Umbilical cord (tissue), 2 donors: ENCODE measurements around a stretch of chr14.

- RAMPAGE, long total RNA = no peak
Observed at GRCh38 chr14:95233453-95234349, 76.4 kb upstream of the DICER1 start.

DNA sequence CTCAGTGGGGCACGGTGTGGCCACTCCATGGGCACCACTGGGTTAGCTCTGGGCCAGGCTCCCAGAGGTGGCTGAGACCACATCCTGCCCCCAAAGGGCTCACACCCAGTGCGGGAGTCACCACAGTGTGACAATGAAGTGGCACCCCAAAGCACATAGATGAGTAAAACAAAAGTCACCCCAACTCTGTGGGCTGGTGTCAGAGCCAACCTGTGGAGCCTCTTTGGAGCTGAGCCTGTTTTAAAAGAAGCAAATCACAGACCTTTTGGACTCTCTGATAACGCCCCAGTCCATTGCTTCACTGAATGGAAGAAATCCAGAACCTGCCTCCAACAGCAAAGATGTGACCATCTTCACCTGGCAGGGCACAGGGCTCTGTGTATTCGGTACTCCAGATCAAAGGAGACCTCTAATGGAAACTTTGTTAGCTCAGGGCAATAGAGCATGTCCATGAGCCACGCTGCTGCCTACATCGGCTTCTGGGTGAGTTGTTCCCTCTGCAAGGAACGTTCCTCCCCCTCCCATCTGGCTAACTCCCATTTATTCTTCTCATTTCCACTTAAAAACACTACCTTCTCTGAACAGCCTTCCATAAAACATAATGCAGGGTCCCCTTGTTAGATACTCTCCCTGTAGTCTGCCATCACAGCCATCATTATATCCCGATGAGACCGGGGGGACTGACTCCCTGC is 19.4 kb downstream of the CLMN start:
- RAMPAGE, long total RNA = no peak

DNA sequence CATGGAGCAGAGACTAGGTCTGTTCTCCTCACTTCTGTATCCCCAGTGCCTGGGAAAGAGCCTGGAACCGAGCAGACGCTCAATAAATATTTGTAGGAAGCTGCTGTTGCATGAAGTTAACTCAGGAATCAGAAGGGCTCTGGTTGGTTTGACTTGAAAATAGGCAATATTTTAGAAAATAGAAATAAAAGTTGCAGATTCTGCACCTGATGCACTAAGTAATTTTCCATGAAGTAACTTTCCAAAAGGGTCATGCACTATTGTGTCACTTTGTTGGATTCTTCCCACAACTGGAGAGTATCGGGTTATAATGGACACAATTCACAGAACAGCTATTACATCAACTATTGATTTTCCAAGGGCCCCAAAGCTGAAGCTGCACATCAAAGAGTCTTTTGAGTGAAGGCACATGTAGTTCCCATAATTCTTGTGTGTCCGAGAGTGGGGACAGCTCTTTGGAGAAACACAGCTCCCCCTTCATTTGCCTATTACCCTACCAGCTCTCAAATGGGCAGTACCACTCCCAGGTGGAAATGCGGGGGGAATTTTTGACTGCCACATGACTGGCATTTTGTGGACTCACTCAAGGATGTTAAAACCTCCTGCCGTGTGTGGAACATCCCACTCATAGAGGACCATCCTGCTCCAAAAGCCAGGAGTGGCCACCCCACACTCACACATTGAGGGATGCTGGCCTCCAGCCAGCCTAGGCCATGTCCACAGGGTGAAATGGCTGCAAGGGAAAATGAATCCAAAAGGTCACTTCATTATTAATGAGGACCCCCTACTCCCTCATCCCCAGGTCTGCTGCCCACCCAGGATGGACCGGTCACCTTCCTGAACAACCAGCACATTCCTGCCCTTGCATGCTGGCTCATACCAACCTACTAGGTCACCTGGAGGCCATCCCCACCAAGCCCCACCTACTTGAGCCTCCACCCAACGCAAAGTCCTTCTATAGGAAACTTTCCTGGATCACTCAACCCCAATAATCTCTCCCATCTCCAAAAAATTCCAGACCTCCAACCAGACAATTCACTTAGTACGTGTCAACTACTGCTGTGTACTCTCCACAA is 18.6 kb downstream of the CLMN start:
- RAMPAGE, long total RNA = no peak

- RAMPAGE, long total RNA = no peak
Observed at GRCh38 chr14:95360361-95360743, 40.6 kb upstream of the CLMN start.

DNA sequence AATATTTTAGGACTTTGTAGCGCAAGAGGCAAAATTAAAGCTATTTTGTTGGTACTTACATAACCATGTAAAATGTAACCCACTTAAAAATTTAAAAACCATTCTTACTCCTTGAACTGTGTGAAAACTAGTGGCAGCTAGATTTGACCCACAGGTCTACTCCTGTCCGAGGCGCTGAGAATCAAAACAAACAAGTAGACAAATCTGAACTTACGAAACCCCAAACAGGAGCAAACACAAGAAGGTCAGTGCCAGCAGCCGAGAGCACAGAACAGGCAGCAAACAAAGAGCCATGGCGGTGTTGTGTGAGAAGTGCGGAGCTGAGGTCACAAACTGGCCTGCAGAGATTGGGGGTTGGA is 79.1 kb upstream of the CLMN start:
- RAMPAGE, long total RNA = no peak

GRCh38 chr14:95444343-95444684 is 72.1 kb downstream of the SYNE3 start:
- RAMPAGE, long total RNA = no peak

DNA sequence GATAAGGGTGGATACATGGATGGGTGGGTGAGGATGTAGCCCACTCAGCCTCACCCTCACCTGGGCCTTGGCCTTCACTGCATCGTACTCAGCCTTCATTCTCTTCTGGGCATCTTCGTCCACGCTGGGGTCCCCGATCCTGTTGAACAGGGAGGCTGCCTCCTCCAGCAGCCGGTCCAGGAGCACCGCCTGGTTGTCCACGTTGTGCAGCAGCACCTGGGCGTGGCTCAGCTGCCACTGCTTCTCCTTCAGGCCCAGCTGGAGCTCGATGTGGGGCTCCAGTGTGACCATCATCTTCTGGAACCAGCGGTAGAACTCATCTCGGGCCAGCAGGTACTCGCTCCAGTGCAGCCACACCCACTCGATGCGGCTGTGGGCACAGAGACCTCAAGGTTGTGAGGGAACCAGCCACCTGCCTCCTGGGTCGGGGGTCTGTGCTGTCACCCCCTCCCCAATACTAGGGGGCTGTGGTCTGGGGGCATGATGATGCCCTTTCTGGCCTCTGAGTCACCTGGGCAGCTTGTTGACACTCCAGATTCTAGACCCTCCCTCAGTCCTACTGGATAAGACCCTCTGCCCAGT is 50.5 kb downstream of the SYNE3 start:
- RAMPAGE, long total RNA = no peak

- RAMPAGE, long total RNA = no peak
Observed at GRCh38 chr14:95501050-95501427, 15.4 kb downstream of the SYNE3 start.

DNA sequence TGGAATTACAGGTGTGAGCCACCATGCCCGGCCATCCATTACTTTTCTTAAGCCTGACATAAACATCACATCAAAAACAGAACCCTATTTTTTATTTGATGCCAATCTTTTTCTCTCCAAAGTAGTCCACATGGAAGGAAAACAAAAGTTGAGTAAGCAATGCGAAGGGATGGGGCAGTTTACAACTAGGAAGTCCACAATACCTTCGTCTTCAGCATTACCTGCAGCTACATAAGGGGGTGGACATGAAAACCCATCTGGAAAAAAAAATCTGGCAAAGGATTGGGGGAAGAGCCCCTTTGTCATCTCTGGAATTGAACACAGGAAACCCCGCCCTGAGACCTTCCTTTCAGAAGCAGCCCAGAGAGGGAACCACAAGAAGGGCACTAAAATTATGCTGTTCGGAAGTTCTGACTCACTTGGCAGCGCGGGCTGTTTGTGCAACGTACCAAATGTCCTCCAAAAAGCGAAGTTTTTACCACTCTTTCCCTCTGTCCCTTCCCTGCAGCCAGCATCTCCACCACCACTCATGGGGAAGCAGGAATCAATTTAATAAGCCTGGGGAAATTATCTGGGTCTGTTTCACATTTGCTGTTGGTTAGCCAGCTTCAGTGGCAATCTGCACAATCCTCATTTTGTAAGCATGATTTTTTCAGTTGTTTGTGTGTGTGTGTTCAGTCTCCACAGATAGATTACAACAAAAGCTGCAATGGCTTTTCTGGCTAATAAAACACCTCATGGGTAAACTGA is 3.2 kb upstream of the SYNE3 start:
- RAMPAGE, long total RNA = no peak

- RAMPAGE, long total RNA = no peak
Observed at GRCh38 chr14:95535771-95536604, 1.1 kb downstream of the GLRX5 start.

- RAMPAGE, long total RNA = no peak
Observed at GRCh38 chr14:95715231-95715624, 1.3 kb upstream of the TCL1A start.

GRCh38 chr14:96030068-96030714 is 9.0 kb upstream of the C14orf132 start:
- RAMPAGE, long total RNA = no peak

GRCh38 chr14:96083873-96084140 is 44.6 kb downstream of the C14orf132 start:
- RAMPAGE, long total RNA = no peak

DNA sequence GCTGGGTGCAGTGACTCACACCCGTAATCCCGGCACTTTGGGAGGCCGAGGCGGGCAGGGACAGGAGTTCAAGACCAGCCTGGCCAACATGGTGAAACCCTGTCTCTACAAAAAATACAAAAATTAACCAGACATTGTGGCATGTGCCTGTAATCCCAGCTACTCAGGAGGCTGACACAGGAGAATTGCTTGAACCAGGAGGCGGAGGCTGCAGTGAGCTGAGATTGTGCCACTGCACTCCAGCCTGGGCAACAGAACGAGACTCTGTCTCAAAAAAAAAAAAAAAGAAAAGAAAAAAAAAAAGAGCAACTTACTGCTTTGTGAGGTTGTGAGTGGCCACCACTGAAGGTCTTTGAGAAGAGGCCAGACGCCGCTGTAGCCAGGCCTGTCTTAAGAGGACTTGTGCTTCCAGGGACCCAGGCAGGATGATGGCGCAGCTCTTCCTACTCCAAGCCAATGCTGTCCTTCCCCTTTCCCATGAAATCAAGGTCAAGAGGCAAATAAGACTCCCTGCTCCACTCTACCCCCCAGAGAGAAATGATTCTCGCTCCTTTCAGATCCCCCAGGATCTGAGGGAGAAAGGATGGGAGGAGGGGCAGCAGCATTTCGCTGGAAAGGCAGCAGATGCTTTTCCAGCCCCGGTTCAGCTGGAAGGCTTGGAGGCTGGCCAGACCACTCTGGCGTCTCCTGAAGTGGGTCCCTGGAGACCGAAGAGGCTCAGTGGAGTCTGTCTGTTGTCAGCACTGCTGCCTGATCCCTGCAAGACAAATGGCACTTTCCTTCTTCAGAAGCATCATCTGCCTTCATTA is 51.2 kb downstream of the C14orf132 start:
- RAMPAGE, long total RNA = no peak

GRCh38 chr14:96222761-96223198 is 18.1 kb downstream of the BDKRB2 start:
- RAMPAGE, long total RNA = no peak

- RAMPAGE, long total RNA = no peak
Observed at GRCh38 chr14:96361714-96362381, 1.3 kb downstream of the ATG2B start.

DNA sequence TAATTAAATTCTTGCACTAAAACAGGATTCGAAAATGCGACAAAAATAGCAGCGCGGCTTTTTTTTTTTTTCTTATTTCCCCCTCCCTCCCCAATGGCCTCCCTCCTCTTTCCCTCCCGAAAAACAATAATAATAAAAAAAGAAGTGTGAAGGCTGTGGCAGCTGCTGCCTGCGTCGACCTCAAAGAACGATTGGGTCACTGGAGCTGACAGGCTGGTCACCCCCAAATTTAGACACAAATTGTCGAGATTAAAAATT is 1041.6 kb downstream of the VRK1 start:
- RAMPAGE, long total RNA = no peak

- RAMPAGE, long total RNA = no peak
Observed at GRCh38 chr14:98845066-98845490, 426.9 kb downstream of the BCL11B start.

DNA sequence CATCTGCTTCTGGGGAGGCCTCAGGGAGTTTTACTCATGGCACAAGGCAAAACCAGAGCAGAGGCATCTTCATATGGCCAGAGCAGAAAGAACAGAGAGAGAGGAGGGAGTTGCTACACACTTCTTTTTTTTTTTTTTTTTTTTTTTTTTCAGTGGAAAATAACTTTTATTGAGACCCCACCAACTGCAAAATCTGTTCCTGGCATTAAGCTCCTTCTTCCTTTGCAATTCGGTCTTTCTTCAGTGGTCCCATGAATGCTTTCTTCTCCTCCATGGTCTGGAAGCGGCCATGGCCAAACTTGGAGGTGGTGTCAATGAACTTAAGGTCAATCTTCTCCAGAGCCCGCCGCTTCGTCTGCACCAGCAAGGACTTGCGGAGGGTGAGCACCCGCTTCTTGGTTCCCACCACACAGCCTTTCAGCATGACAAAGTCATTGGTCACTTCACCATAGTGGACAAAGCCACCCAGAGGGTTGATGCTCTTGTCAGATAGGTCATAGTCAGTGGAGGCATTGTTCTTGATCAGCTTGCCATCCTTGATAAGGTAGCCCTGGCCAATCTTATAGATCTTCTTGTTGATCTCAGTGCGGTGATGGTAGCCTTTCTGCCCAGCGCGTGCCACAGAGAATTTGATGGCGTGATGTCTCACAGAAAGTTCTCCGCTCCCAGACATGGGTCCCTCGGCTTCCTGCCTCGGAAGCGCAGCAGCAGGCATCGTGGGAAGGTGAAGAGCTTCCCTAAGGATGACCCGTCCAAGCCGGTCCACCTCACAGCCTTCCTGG is 299.1 kb downstream of the BCL11B start:
- RAMPAGE, long total RNA = no peak

DNA sequence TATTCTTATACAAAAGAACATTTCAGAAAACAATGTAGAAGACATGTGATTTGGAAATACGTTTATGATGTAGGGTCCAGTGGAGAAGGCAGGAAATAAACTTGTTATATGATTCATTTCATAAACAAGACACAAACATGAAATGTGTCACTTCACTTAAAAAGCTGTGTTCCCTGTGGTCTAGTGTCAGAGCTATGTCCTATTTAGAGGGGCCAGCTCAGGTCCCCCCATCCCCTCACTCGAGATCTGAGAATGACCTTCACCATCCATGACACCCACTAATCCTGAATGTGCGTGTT is 258.2 kb downstream of the BCL11B start:
- RAMPAGE, long total RNA = no peak